Jejunum (tissue), 1 donor: ENCODE results near the genes CLEC17A, ADGRE2, CCDC105, OR1I1 and SYDE1.

GRCh38 chr19:14577129-14577699, 5.3 kb upstream of the NDUFB7 start:
- PRO-cap, result no peak

- PRO-cap, result unidirectional peak, plus-strand start at chr19:14583084
Measured at GRCh38 chr19:14582787-14583357, at the start of gene CLEC17A. TSS of gene CLEC17A (plus strand) at chr19:14583084.

DNA sequence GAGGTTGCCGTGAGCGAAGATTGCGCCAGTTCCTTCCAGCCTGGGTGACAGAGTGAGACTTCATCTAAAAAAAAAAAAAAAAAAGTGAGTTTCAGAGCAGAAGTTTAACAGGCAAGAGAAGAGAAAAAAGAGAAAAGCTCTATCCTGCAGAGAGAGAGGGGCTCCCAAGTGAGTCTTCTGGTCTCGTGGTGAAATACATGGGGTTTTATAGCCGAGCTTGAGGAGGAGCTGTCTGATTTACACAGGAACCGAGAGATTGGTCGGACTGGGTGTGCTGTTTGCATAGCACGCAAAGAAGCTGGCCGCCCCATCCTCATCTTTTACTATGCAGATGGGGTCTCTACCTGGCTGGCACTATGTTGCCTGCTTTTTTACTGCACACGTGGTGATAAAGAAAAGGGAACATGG, 1.4 kb upstream of the ADGRE3 start:
- PRO-cap, result unidirectional peak, minus-strand start at position 179 of the sequence

DNA sequence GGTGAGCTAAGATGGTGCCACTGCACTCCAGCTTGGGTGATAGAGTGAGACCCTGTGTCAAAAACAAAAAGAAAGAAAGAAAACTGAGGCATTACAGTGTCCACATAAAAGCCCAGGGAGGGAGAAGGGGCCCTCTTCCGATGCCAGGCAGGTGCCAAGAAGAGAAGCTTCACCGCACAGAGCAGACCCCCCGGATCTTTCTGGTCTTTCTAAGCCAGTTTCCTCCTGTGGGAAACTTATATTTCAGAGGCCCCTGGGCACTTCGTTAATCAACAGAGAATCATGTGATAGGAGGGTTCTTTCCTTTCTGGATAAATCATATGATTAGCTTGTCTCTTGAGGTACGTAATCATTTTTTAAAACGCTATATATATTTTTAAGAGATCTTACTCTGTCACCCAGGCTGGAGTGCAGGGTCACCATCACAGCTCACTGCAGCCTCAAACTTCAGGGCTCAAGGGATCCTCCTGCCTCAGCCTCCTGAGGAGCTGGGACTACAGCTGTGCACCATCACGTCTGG, at the start of gene ADGRE2:
Gene ADGRE2 (minus strand): TSS at position 211 of the 520 bp plus-strand sequence.
- PRO-cap, result no peak

- PRO-cap, result no peak
Measured at GRCh38 chr19:15010350-15011057, at the start of gene CCDC105. TSS of gene CCDC105 (plus strand) at chr19:15010726.

DNA sequence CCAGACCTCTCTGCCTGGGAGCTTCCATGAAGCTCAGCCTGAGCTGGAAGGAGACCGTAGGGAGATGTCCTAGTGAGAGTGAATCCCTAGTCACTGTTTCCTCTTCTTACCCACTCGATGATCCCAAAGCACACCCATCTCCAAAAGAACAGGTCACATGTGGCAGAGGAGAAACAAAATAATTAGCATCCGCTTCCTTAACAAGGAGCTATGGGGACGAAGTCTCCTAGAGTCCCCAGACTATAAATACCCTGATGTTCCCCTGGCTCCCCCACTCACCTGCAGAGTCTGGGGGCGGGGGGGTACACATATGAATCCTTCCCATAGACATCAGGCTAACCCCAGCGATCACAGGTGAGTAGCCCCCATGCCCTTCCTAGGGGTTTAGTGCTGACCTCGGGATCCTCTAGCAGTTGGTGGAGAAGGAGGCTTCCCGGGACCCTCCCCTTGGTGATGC, at the start of gene OR1I1:
Gene OR1I1 (plus strand): TSS at position 289 of the 457 bp plus-strand sequence.
- PRO-cap, result no peak

- PRO-cap, result bidirectional peak, plus-strand start at chr19:15107368, minus-strand start at chr19:15107217
Measured at GRCh38 chr19:15106702-15107532, at the start of gene SYDE1. TSS of gene SYDE1 (plus strand) at chr19:15107401.

DNA sequence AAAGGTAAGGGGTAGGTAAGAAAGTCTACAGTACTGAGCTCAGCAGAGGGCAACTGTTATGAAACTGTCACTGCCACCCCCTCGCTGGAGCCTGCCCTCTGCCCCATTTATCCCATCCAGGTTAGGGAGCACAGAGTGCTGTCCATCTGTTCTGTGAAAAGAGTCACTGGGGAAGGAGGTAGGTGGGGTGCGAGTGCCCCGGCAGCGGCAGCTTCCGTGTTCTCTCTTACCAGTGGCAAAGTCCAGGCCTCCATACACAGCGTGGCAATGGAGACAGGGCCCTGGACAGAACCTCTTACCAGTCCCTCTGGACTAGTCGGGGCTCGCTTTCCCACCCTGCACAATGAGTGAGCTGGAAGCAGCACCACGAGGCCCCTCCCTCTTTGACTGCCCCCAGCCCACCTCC, 1.1 kb downstream of the ILVBL start:
- PRO-cap, result bidirectional peak, plus-strand start at position 238 of the sequence, minus-strand start at position 168 of the sequence

- PRO-cap, result no peak
Measured at GRCh38 chr19:15223937-15224505, 8.2 kb downstream of the EPHX3 start.

- PRO-cap, result no peak
Measured at GRCh38 chr19:15234317-15235070, 2.2 kb upstream of the EPHX3 start.

DNA sequence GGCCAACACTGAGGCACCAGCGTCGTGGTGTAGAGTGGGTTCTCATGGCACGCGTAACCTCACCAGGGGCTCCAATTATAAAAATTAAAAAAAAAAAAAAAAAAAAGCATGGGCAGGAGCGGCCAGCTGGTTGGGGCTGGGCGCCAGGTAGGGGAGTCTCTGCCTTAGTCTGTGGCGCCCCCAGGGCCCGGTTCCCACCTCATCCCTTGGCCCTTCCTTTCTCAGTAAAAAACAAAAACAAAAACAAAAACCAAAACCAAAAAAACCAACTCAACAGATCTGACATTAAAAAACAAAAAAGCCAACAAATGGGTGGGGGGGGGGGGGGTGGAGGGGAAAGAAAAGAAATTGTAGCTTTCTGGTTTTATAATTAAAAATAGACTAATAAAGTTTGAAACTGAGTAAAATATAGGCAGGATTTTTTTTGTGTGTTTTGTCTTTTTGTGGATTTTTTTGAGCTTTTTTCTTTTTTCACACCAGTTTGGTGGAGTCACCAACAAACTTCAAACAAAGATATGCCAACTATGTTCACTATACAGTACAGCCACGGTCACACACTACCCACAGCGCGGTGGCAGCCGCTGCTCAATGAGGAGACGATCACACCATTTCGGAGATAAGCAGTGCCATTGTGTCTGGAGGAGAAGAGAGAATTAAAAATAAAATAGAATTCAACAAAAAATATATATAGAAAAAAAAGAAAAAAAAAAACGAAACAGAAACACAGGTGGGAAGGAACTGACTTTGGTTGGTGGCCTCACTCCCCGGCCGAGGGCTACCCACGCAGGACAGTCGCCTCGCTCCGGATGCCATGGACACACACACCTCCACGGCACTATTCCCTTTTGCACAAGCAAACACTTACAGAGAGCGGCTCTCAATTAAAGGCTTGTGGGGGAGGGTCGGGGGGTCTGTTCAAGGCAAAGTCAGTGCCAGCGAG, 5.0 kb upstream of the EPHX3 start:
- PRO-cap, result no peak

DNA sequence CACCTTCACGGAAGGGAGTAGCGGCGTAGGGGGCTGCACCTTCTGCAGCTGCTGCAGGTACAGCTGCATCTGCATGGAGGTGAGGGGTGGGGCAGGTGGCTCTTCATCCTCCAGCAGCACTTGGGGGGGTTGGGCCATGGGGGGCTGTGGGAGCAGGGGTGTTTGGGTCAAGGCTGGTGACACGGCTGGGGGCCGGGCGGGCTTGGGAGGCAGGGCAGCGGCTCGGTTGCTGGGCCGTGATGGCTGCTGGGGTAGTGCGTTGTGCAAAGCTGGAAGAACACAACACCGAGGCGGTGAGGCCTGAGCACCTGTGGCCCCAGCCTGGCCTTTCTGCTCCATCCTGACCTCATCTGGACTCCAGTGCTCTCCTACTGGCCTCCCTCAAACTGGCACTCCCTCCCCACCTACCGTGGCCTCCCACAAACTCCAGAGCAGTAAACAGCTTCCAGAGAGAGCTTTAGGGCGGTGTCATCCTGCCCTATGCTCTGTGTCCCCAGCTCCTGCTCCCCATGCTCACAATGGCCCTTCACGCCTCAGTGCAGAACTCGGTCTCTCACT, 11.1 kb upstream of the EPHX3 start:
- PRO-cap, result no peak

DNA sequence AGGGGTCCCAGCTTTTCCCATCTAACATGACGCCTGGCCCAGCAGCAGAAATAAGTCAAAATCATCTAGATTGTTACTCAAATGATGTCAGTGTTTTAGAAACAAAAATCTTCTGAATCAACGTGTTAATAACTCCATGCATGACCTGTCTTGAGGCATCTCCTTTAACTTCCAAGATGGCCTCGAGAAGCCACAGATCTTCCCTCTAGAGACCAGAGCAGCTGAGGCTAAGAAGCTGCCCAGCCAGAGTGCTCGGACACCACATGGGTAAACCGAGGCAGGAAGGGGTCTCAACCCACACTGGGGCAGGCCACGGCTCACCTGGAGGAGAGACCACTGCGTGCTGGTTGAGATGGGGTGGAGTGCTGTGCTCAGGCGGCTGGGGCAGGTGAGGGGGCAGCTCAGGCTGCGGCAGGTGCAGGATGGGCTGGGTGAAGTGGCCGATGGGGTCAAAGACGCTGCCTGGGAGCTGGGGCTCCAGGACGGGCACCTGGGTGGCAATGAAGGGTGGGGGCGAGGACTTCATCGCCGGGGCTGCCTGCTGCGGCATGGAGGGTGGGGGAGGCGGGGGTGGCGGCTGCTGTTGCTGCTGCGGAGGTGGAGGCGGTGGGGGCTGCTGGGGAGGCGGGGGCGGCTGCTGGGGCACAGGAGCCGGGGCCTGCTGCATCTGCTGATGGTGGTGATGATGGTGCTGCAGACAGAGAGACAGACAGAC, 11.8 kb upstream of the EPHX3 start:
- PRO-cap, result no peak

- PRO-cap, result no peak
Measured at GRCh38 chr19:15251473-15252375, 19.5 kb upstream of the EPHX3 start.

DNA sequence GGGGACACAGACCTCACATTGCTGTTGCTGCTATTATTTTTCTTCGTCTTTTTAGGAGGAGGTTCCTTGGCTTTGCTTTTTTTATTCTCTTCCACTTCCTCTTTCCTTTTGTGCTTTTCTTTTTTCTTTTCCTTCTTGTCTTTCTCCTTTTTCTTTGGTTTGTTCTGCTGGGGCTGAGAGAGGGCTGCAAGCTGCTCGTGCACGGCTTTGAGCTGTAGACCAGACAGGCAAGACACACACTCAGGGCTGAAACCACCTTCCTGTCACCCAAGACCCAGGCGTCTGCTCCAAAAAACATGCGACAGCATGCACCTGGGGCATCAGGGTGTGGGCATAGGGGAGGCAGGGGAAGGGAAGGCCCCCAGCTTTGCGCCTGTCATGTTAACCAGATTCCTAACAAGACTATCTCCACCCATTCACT, 23.8 kb upstream of the EPHX3 start:
- PRO-cap, result no peak

GRCh38 chr19:15294056-15294992, 38.0 kb downstream of the BRD4 start:
- PRO-cap, result no peak

DNA sequence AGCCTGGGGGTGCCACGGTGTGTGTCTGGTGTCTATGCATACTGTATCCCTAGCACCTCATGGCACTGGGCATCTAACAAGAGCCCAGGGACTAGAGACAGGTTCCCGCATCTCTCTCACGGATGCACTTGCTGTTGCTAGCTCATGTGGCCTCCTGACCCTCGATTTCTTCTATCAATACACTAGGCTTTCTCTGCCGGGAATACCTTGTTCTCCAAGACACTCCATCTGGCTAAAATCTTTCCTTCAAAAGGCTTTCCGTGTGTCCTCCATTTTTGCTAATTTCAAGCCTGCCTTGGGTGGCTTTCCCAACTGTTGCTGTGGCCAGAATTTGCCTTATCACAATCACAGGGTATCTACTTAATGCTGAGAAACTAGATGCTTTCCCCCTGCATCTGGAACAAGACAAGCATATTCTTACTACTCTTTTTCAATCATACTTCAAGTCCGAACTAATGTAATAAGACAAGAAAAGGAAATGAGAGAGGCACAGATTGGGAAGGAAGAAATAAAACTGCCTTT, 37.1 kb downstream of the BRD4 start:
- PRO-cap, result no peak

DNA sequence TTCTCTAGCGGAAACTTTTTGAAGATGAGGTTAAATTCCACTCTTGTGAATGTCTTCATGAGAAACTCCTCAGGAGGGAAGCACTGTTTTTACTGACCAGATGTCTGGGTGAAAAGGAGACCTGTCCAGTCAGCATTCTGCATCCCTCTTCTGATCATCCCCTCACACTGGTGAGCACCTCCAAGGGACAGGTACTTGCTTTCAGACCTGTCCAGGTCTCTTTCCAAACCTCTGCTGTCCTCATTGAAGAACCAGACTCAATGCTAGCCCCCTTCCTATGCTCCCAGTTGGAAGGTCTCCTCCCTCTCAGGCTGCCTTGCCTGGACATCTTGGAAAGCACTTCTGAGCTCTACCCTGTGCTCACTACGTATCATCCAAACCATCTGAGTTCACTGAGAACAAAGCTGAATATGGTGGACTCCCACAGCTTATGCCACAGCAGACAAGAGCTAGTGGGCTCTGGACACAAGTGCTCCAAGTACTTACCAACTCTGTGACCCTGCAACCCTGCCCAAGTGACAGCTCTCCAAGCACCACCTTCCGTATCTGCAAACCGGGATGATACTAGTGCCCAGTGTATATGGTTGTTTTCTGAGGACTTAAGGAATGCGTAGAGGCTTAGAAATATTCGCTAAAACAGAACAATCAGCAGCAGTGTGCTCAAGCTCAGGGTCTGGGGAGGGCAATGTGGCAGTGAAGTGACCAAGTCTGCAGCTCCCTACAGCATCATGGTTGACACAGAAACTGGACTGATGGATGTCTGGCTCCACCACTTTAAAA, 15.5 kb downstream of the BRD4 start:
- PRO-cap, result no peak

DNA sequence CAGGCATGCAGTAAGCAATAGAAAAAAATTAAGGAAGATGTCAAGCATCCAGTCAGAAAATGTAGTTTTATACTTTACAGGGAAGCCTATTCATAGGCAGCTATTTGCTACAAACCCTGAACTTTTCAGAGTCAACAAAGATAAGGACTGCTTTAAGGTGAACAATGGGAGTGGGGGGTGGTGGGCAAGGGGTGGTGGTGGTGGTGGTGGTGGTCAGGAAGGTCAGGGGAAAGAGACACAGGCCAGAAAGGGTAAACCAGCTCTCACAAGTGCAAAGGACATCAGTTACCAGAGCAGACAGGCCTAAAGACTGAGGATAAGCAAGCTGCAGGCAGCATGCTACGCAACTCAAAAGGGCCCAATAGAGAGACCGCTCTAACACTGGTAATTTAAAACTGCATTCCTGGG, 14.9 kb downstream of the BRD4 start:
- PRO-cap, result no peak

- PRO-cap, result no peak
Measured at GRCh38 chr19:15417970-15418642, 682 bp downstream of the AKAP8L start.